Keratinocyte (primary cell): ENCODE data around the genes OSBPL3, SNX10 and HOXA7.

DNA sequence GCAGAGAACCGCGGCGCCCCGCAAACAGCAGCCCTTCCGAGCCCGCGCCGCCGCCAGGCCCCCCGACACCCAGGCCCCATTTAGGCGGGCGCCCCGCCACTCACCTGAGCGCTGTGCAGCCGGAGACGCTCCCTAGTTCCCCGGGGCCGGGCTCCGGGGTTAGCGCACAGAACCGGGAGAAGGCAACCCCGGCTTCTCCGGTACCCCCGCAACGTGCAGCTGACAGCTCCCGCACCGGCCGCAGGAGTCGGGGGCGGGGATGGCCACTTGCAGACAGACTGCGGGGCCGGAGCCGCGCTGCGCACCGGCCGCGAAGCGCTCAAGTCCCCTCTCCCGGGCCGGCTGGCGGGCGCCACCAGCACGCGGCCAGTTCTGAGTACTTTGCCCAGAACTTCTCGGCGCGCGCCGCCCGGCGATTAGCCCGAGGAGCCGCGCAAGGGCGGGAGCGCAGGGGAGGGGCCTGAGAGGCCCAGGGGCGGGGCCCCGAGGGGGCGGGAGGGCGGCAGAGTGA, at the start of gene OSBPL3:
Gene OSBPL3 (minus strand): TSS at position 397 of the 511 bp plus-strand sequence.
CAGE:
- cytosol, long polyA minus RNA, result no peak
- cytosol, long polyA plus RNA, result no peak
- long polyA plus RNA, result start-site peak on the minus strand centred at position 393 of the sequence, 119 bp wide, 172 and 134 reads in 2 replicates
- nucleus, long polyA minus RNA, result start-site peak on the minus strand centred at position 380 of the sequence, 12 bp wide, 152 reads
- nucleus, long polyA plus RNA, result no peak

GRCh38 chr7:25025055-25025747, 45.2 kb upstream of the OSBPL3 start:
CAGE:
- cytosol, long polyA minus RNA, result no peak
- cytosol, long polyA plus RNA, result no peak
- long polyA plus RNA, result no peak
- nucleus, long polyA minus RNA, result no peak
- nucleus, long polyA plus RNA, result no peak

GRCh38 chr7:25118393-25118956, 6.6 kb downstream of the CYCS start:
CAGE:
- cytosol, long polyA minus RNA, result no peak
- cytosol, long polyA plus RNA, result no peak
- long polyA plus RNA, result no peak
- nucleus, long polyA minus RNA, result no peak
- nucleus, long polyA plus RNA, result no peak

CAGE:
- cytosol, long polyA minus RNA, result no peak
- cytosol, long polyA plus RNA, result no peak
- long polyA plus RNA, result no peak
- nucleus, long polyA minus RNA, result no peak
- nucleus, long polyA plus RNA, result no peak
These were observed 656 bp downstream of the CYCS start for GRCh38 chr7:25124249-25124958.

DNA sequence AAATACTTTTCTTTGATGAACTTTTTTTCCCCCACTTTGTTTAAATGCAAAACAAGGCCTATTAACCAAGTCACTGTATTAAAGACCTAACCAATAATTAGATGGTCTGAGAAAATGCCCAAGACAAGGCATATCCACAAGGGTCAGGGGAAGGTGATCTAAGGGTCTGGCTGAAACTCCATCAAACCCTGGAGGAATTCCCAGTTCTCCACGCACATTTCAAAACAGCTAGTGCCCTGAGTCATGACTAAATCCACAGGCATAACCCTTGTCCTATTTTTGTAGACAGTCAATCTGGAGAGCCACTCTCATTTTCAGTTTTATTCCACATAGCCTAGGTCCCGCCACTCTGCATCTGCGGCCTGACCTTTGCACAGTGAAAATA, 201.3 kb upstream of the NPVF start:
CAGE:
- cytosol, long polyA minus RNA, result no peak
- cytosol, long polyA plus RNA, result no peak
- long polyA plus RNA, result no peak
- nucleus, long polyA minus RNA, result no peak
- nucleus, long polyA plus RNA, result no peak

DNA sequence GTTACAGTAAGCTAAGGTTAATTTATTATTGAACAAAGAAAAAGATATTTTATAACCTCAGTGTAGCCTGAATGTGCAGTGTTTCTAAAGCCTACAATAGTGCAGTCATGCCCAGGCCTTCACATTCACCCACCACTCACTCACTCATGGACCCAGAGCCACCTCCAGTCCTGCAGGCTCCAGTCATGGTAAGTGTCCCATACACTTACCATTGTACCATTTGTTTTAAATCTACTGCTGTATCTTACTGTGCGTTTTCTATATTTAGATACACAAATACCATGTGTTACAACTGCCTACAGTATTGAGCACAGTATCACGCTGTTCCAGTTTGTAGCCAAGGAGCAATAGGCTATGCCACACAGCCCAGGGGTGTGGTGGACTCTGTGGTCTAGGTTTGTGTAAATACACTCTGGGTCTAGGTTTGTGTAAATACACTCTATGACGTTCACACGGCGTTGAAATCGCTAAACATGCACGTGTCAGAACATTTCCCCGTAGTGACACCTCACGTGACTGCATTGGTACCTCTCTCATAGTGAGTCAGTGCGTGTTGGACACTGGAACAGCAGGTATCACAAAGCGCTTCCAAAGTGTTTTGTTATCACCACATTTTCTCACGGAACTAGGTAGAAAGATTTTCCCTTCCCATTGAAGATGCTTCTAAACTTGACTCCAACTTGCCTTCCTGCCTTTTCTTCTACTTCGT, 340.1 kb upstream of the NPVF start:
CAGE:
- cytosol, long polyA minus RNA, result no peak
- cytosol, long polyA plus RNA, result no peak
- long polyA plus RNA, result no peak
- nucleus, long polyA minus RNA, result no peak
- nucleus, long polyA plus RNA, result no peak

CAGE:
- cytosol, long polyA minus RNA, result no peak
- cytosol, long polyA plus RNA, result no peak
- long polyA plus RNA, result no peak
- nucleus, long polyA minus RNA, result no peak
- nucleus, long polyA plus RNA, result no peak
These were observed 298.0 kb upstream of the NFE2L3 start for GRCh38 chr7:25853756-25854711.

DNA sequence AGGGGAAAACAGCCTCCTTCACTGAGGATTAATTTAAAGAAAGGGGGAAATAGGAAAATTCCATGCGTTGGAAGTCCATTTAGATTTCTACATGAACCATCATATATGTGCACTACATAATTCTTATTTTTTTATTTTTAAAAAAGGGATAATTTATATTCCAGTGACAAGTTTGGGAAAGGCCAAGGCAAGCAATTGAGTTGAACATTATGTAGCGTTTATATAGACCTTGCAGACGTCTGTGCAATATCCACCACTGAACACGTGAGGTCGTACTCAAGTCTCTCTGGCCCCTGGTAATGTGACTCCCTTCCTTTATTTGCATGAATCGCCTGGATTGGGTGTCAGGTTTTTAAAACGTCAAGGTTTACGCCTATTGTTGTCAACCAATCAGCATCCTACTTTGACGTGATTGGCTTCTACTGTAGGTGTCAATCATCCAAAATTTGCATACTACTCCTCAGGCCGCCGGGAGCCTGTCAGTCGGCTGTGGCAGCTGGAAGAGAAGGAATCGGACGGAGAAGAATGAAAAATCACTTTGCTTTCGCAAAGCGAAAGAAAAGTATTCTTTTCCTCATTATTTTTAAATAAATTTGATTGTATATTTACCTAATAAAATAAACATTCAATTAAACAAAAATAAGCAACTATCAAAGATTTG, 297.0 kb upstream of the NFE2L3 start:
CAGE:
- cytosol, long polyA minus RNA, result no peak
- cytosol, long polyA plus RNA, result no peak
- long polyA plus RNA, result no peak
- nucleus, long polyA minus RNA, result no peak
- nucleus, long polyA plus RNA, result no peak

DNA sequence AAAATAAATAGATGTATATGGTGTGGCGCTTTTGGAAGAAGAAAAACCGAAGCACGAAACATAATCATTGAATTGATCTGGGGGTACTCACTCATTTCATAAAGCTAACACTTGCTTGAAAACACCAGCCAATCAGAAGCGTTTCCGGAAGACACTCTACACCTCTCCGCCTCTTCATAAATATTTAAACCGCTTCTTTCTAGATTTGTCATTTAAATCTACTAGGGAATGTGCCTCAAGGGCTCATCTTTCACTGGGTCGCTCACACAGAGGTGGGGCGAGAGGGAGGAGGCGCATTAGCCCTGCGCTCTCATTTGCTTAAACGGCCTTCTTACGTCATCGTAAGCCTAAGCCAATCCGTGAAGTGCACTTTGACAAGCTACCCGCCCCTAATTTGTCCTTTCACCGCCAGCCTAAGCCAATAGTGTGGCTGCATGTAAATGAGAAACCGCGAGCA, 289.9 kb upstream of the NFE2L3 start:
CAGE:
- cytosol, long polyA minus RNA, result no peak
- cytosol, long polyA plus RNA, result no peak
- long polyA plus RNA, result no peak
- nucleus, long polyA minus RNA, result no peak
- nucleus, long polyA plus RNA, result no peak

DNA sequence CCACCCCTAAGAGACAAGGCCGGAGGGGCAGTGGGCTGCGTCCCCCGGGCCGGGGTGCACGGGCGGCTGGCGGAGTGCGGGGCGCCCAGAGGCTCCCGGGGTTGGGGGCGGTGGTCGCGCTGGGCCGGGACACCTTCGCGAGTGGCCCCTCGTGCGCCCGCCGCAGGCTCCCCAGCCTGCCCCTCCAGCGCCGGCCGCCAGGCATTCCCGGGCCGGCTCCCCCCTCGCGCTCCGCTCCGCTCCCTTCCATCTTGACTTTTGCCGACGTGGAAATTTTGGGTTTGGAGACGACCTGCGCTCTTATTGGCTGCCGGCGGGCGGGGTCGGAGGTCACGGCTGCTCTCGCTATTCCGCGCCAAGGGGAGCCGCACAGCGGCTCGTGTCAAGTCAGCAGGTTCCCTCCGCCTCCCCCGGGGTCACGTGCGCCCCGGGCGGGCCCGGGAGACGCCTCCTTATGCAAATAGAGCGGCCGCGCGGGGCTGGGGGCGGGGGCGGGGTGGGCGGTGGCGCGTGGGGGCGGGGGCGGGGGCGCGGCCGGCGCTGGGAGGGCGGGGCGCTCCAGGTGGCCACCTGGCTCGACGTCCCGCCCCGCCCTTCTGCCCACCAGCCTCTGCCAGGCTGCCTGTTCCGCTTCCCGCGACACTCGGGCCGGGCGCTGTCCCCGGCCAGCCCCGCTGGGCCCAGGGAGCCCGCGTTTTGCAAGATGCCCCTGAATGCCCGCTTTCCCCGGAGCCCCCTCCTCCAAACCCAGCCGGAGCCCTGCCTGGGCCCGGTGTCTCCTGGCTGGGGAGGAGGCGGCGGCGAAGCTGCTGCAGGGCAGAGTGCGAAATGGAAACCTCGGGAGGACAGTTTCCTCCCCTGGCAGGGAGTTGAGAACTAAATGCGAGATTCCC, 200.9 kb upstream of the NFE2L3 start:
CAGE:
- cytosol, long polyA minus RNA, result no peak
- cytosol, long polyA plus RNA, result no peak
- long polyA plus RNA, result no peak
- nucleus, long polyA minus RNA, result no peak
- nucleus, long polyA plus RNA, result no peak

GRCh38 chr7:26155444-26156280, 3.7 kb downstream of the NFE2L3 start:
CAGE:
- cytosol, long polyA minus RNA, result no peak
- cytosol, long polyA plus RNA, result no peak
- long polyA plus RNA, result no peak
- nucleus, long polyA minus RNA, result no peak
- nucleus, long polyA plus RNA, result no peak

GRCh38 chr7:26291415-26292774, at the start of gene SNX10:
Gene SNX10, plus strand, starts transcription at chr7:26291862.
CAGE:
- cytosol, long polyA minus RNA, result no peak
- cytosol, long polyA plus RNA, result no peak
- long polyA plus RNA, result no peak
- nucleus, long polyA minus RNA, result no peak
- nucleus, long polyA plus RNA, result no peak

CAGE:
- cytosol, long polyA minus RNA, result no peak
- cytosol, long polyA plus RNA, result no peak
- long polyA plus RNA, result no peak
- nucleus, long polyA minus RNA, result no peak
- nucleus, long polyA plus RNA, result no peak
These were observed 206.5 kb downstream of the SNX10 start for GRCh38 chr7:26498210-26498569.

DNA sequence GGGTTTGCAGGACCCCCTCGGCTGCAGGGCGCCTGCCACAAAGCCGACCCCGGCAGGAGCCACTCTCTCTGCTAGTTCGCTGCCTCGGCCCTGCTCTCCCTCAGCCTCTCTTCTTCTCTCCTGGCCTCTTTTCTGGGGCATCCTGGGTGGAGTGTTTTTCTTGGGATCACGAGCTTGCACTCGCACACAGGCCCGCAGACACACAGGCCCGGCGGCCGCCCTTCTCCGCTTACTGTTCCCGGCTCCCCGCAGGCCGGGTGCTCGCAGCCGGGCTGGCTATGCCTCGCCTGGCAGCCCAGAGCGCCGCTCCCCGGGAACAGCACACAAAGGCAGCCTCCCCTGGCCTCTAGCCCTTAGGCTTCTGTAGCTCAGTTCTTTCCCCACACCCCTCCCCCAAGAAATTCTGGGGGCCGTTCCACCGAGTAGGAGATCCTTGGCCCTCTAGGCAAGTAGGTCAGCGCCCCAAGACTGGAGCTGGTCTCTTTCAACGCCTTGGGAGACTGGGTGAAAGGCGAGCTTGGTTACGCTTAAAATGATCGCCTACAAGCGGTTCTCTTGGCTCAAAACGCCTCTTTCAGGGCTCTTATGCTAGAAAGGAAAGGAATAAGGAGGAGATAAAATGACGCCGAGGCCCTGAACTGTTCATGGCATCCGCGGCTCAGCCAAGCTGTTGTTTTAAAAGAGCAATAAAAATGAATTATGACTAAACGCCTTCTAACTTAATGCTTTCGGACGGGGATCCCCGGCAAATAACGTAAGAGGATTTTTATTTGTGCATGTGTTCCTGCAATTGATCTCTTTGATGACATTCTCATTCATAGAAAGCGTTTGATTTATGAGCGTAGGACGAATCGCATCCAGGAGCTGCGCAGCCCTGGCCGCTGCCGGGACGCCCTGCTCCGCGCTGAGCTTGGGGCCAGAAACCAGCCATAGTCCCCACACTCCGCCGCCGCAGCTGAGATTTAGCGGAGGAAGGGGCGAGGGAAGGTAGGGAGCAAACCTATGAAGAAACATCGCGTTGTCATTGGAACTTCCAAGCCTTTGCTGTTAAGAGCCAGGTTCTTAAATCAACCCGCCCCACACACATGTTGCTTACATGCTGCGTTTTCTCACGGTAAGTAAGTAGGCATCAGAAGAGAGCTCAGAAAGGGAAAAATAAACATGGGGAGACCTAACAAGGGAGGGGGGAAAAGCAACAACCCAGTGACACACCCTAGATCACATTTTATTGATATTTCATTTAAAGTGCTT, 2.9 kb upstream of the HOXA1 start:
CAGE:
- cytosol, long polyA minus RNA, result no peak
- cytosol, long polyA plus RNA, result no peak
- long polyA plus RNA, result no peak
- nucleus, long polyA minus RNA, result no peak
- nucleus, long polyA plus RNA, result no peak

GRCh38 chr7:27129833-27130544, 568 bp downstream of the HOXA4 start:
CAGE:
- cytosol, long polyA minus RNA, result no peak
- cytosol, long polyA plus RNA, result no peak
- long polyA plus RNA, result no peak
- nucleus, long polyA minus RNA, result no peak
- nucleus, long polyA plus RNA, result no peak

GRCh38 chr7:27143938-27144696, 636 bp upstream of the HOXA5 start:
CAGE:
- cytosol, long polyA minus RNA, result no peak
- cytosol, long polyA plus RNA, result no peak
- long polyA plus RNA, result no peak
- nucleus, long polyA minus RNA, result no peak
- nucleus, long polyA plus RNA, result no peak

GRCh38 chr7:27155811-27156984, at the start of gene HOXA7:
Gene HOXA7, minus strand, starts transcription at chr7:27156675.
CAGE:
- cytosol, long polyA minus RNA, result start-site peak on the minus strand at chr7:27156651-27156657, 65 reads
- cytosol, long polyA plus RNA, result no peak
- long polyA plus RNA, result start-site peak on the minus strand at chr7:27156570-27156679, 217 and 57 reads in 2 replicates
- nucleus, long polyA minus RNA, result no peak
- nucleus, long polyA plus RNA, result start-site peak on the minus strand at chr7:27156599-27156639, 25 and 21 reads in 2 replicates

DNA sequence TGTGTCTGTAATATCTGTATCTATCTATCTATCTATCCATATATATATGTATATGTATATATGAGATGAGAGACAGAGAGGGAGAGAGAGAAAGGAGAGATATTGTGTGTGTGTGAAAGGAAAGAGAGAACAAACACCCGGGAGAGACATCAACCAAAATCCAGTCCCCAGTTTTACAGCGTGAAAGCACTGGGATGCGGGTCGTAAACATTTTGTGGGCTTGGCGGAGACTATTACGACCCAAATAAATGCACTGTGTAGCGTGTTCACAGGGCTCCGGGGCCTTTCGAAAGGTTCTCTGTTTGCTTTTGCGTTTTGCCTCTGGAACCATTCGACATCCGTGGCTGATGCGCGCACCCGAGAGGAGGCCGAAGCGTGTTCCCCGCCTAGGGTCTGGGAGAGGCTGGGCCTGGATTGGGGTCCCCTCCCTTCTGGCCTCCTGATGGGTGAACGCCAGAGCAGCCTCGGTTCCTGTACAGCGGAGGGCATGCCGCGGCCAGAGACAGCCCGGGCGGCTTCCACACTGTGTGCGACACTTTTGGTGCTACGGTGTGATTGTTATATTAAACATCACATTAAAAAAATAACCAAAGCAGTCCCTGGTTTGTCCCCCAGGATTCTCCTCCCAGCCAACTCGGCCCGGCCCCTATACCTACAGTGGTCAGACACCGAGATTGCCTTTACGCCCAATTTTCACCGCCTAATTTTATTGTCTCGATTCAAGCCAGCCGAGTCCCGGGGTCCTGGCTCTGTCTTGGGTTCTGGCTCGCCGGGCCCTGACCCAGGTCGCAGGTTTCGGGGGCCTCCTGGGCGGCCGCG, 3.6 kb upstream of the HOXA7 start:
CAGE:
- cytosol, long polyA minus RNA, result no peak
- cytosol, long polyA plus RNA, result no peak
- long polyA plus RNA, result no peak
- nucleus, long polyA minus RNA, result no peak
- nucleus, long polyA plus RNA, result no peak

DNA sequence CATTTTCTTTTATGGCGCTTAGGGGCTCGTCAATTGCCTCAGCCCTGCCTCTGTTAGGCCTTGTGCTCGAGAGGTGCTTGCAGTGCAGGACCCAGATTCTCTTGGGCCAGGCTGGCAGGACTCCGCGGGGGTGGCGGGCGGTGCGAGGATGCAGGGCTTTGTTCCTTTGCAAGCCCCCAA, 3.7 kb downstream of the HOXA9 start:
CAGE:
- cytosol, long polyA minus RNA, result no peak
- cytosol, long polyA plus RNA, result no peak
- long polyA plus RNA, result no peak
- nucleus, long polyA minus RNA, result no peak
- nucleus, long polyA plus RNA, result no peak

CAGE:
- cytosol, long polyA minus RNA, result no peak
- cytosol, long polyA plus RNA, result no peak
- long polyA plus RNA, result no peak
- nucleus, long polyA minus RNA, result no peak
- nucleus, long polyA plus RNA, result no peak
These were observed 494 bp upstream of the HOXA10 start for GRCh38 chr7:27174548-27175079.